Cerebellum (tissue), 5 donors: ENCODE results near the genes DBNDD2, WFDC10A, UBE2C, ZSWIM3 and PLTP.

DNA sequence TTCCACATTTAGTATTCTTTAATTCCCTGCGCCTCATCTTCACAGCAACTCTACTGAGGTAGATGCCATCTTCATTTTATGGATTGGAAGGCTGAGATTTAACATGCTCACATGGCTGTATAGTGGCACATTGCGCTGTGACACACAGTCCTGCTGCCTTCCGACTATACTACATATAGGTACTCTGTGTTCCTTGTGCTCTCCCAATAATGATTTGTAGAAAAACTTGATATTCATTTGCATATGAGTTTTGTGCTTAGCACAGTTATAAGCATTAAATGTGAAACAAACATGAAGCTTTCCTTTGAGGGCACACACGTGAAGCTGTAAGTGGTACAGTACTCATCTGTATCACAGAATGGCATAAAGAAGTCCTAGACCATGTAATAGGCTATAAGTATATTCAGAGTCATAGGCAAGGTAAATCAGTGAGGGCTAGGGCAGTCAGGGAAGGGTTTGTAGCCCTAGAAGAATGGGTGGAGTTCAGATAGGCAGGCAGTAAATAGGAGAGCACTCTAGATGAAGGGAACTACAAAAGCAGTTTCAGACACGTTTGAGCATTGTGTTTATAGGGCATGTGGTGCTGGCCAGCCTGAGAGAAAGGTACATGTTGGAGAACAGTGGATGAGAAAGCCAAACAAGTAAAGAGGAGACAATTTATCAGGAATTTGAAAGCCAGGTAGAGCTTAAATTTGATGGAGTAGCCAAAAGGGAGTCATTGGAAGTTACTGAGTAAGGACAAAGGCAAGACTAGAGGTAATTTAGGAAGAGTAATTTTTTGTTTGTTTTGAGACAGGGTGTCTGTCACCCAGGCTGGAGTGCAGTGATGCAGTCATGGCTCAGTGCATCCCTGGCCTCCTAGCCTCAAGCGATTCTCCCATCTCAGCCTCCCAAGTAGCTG, 9.4 kb downstream of the YWHAB start:
- PRO-cap, 3 experiments = no peak in any of the 3 experiments
- RAMPAGE, long total RNA = no peak

DNA sequence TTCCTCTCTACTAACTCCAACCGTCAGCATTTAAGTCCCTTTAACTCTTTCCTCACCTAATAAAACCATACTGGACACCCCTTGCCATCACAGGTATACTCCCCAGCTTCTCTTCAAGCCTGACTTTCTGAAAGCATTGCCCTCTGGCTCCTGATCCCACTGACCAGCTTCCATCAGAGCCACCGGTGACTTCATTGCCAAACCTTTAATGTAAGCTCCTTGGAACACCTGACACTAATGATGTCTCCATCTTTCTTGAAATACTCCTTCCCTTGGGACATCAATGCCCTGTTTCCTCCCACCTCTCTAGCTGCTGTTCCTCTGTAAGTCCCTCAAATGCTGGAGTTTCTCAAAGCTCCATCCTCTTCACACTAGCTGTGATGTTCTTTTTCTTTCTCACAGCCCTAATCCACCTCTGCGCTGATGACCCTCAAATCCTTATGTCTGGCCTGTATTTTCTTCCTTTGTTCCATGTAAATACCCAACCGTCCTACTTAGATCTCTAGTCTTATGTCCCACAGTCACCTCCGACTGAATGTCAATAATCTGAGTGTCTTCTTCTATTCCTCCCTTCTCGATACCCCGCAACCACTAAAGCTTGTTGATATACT, 7.0 kb downstream of the TOMM34 start:
- PRO-cap, 3 experiments = no peak in any of the 3 experiments
- RAMPAGE, long total RNA = no peak

- PRO-cap, 3 experiments = no peak in any of the 3 experiments
- RAMPAGE, long total RNA = no peak
These were observed 2.5 kb downstream of the STK4 start for GRCh38 chr20:44968894-44969229.

DNA sequence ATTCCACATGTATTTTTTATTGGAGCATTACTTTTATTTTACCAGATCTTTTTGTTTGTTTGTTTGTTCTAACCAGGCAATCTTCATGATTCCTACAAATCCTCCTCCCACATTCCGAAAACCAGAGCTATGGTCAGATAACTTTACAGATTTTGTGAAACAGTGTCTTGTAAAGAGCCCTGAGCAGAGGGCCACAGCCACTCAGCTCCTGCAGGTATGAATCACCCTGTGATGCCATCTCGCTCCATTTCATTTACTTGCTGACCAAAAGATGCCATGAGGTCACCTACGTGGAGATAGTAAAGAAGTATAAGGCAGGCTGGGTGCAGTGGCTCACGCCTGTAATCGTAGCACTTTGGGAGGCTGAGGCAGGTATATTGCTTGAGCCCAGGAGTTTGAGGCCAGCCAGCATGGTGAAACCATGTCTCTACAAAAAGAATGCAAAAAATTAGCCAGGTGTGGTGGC, 30.8 kb downstream of the STK4 start:
- PRO-cap, 3 experiments = no peak in any of the 3 experiments
- RAMPAGE, long total RNA = no peak

DNA sequence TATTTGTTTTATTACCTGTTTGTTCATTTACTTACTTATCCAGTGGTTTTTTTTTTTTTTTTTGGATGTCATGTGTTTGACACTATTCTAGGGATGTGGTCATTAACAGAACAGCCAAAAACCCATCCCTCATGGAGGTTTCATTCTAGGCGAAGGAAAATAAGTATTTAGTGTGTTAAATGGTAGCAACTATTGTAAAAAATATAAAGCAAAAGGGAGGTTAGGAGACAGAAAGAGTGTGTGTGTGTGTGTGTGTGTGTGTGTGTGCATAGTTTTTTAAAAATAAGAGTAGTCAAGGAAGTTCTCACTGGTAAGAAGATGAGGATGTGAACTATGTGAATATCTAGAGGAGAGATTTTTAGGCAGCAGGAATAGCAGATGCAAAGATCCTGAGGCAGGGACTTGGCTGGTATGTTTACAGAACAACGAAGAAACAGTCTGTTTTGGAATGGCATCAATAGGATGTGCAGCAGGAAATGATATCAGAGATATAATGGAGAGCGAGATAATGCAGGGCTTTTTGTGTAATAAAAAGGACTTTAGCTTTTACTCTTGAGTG, 59.9 kb downstream of the STK4 start:
- PRO-cap, 3 experiments = no peak in any of the 3 experiments
- RAMPAGE, long total RNA = no peak

- PRO-cap, 3 experiments = no peak in any of the 3 experiments
- RAMPAGE, long total RNA = no peak
These were observed 3.6 kb downstream of the SDC4 start for GRCh38 chr20:45344615-45345023.

DNA sequence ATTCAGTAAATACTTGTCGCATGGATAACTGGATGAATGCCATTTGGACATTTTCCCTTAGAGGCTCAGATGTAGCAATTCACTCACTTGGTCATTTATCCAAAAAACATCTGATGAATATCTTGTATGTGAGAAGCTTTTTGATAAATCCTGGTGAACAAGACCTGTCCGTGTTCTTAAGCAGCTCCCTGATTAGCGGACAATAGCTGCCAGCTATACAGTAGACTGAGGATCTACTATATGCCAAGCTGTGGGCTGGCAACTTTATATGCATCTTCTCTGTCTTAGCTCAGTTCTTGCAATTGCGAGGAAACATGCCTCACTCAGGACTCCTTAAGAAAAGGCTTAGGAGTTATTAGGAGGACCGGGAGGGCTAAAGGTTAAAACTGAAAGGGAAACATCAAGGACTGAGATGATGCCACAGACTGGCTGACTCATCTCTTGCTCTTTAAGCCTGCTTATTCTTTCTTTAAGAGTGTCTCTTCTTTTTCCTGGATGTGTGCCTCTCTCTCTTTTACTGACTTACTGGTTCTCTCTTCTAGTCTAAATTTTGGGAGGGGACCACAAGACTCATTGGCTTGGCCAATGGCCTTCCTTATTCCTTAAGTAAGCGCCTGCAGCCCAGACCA, 6.9 kb upstream of the SDC4 start:
- PRO-cap, 3 experiments = no peak in any of the 3 experiments
- RAMPAGE, long total RNA = no peak

DNA sequence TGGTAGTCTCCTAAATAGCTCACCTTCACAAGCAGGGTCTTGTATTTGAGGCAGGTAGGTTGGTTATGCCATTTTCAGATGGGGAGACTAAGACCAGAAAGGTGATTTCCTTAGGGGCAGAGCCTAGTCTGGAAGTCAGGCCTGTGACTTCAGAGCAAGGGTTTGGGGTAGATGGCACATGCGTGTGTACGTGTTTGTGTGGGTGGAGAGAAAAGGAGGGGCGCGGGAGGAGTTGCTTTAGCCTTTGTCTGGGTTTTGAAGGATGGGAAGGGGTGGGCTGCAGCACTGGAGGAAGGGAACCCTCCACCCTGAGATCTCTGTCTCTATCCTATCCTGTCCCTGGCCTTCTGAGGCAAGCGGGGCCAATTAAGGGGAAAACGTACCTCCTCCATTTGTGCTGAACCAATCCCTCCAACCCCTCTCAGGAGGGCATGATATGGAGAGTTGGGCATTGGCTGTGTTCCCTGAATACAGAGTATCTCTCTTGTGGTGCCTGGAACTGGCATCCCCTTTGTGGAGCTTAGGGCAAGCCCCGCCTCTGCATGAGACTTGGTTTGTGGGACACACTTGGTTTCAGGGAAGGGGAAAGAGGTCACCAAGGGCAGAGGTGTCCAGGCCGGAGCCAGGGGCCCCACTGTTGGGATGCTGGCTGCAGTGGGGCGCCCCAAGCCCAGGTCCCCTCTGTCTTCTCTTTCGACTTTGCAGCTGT, at the start of gene DBNDD2:
DBNDD2 (plus strand) TSS at position 564 of the 709 bp plus-strand sequence.
- PRO-cap, 3 experiments = peak in 2 of 3 experiments; most common plus-strand start position 275 of the sequence (in 1); most common minus-strand start position 164 of the sequence (in 1)
- RAMPAGE, long total RNA = no peak

DNA sequence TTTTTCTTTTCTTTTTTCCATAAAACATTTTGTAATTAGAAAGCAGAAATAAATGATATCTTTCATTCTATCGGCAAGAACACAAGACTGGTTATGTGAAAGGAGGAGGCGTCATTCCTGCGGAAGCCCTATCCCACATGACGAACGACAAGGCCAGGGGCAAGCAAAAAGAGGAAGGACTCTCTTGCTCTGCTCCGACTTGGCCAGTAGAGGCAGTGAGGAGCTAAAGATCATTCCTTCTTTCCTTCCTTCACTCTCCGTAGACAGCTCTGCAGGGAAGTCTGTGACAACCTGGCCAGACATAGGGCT, at the start of gene WFDC10A:
WFDC10A (plus strand) TSS at position 253 of the 309 bp plus-strand sequence.
- PRO-cap, 3 experiments = no peak in any of the 3 experiments
- RAMPAGE, long total RNA = no peak

- PRO-cap, 3 experiments = peak in 1 of 3 experiments; most common minus-strand start chr20:45812308 (in 1)
- RAMPAGE, long total RNA = no peak
These were observed at the start of gene UBE2C for GRCh38 chr20:45812039-45812798. Gene UBE2C, plus strand, starts transcription at chr20:45812644.

DNA sequence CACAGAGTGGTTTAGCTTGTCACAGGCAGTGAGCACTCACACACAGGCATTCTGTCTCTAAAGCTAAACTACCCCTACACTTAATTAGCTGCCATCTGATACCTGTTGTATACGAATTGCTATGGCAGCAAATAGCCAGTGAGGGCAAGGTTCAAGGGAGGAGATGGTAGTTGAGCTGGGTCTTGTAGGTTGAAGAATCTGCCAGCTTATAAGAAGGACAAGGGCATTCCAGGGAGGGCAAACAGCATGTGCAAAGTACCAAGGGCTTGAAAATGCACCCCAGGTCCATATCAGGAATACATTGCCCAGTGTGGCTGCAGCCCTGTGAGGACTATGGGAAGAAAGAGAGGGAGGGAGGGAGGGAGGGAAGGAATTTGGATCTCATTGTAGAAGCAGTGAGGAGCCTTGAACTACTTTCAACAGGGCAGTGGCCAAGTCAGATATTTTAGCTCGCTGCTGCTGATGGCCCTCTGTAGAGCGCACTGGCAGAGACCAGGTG, 5.0 kb downstream of the TNNC2 start:
- PRO-cap, 3 experiments = no peak in any of the 3 experiments
- RAMPAGE, long total RNA = no peak

- PRO-cap, 3 experiments = no peak in any of the 3 experiments
- RAMPAGE, long total RNA = no peak
These were observed 9.5 kb downstream of the SNX21 start for GRCh38 chr20:45842977-45843576.

- PRO-cap, 3 experiments = peak in 3 of 3 experiments; most common plus-strand start chr20:45857617 (in 2); most common minus-strand start chr20:45857359 (in 2)
- RAMPAGE, long total RNA = no peak
These were observed at the start of gene ZSWIM3 for GRCh38 chr20:45857241-45858233. Gene ZSWIM3, plus strand, starts transcription at chr20:45857614.

- PRO-cap, 3 experiments = no peak in any of the 3 experiments
- RAMPAGE, long total RNA = no peak
These were observed 2.9 kb downstream of the CTSA start for GRCh38 chr20:45893850-45894616.

- PRO-cap, 3 experiments = no peak in any of the 3 experiments
- RAMPAGE, long total RNA = no peak
These were observed 6.5 kb downstream of the CTSA start for GRCh38 chr20:45897519-45898170.

DNA sequence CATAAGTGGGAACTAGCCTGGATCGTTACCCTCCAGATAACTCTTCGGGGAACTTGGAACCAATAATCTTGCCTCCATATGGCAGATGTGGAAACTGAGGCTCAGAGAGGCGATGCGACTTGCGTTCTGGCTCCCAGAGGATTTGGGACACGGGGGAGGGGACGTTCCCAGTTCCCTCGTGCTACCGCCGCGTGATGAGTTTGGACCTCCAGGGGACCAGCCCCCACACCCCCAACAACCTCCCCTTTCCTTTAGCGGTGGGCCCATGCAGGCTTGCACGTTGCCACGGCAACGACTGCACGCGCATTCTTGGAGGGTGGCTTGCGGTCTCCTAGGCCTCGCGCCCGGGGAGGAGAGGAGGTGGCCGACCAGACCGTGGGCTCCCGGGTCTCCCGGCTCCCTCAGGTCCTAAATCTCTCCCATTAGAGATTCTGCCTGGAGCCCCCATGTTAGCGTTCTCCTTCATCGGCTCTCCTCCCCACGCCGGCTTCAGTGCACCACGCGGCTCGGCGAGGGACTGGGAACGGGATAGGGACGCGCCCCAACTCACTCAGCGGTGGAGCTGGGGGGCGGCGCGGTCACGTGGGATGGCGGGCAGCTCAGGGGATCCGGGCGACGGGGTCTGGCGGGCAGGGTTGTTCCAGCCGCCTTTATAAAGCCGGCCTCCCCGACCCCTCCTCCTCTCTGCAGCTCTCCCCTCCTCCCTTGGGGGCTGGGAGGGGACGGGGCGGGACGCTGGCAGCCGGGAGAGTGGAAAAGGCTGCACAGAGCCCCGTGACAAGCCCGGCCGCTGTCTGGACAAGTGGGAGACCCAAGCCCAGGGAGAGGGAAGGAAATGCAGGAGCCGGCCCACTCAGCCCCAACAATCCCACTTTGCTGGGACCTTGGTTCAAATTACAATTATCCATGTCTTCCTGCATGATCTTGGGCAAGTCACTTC, at the start of gene PLTP:
PLTP (minus strand) TSS at position 627 of the 940 bp plus-strand sequence.
- PRO-cap, 3 experiments = peak in 3 of 3 experiments; most common plus-strand start position 780 of the sequence (in 1); most common minus-strand start position 627 of the sequence (in 3)
- RAMPAGE, long total RNA = no peak

DNA sequence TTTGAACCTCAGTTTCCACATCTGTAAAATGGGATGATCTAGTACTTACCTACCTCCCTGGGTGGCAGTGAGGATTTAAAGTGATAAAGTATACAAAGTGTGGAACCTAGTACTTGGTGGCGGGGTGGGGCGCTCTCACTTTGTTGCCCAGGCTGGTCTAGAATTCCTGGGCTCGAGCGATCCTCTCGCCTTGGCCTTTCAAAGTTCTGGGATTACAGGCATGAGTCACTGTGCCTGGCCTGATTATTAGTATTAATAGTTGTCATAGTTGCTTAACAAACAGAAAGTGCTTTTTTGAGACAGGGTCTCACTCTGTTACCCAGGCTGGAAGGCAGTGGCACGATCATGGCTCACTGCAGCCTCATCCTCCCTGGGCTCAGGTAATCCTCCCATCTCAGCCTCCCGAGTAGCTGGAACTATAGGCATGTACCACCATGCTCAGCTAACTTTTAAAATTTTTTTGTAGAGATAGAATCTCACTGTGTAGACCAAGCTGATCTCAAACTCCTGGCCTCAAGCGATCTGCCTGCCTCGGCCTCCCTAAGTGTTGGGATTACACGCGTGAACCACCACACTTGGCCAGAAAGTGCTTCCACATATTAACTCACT, 7.1 kb upstream of the PLTP start:
- PRO-cap, 3 experiments = no peak in any of the 3 experiments
- RAMPAGE, long total RNA = no peak

DNA sequence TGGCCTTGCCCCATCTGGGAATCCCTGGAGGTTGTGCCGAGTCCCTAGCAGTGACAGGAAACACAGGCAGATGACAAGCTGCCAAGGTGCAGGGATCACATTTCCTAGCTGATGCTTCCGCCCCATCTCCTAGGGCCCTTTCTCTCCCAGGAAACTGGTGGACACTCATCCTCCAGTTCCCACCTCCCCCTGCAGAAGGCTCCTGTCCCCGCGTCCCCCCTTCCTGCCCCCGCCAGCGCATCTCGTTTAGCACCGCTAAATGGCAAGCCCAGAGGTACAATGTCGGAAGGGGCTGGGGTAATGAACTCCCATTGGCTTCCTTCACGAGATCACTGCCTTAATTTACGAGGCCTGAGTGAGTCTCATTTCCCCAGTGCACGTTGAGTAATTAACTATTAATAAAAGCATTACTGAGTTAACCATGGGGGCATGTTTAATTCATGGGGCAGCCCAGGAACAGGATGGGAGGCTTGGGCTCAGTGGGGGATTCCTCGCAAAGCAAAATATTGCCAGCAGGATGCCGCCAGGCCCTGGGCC, 20.6 kb downstream of the SLC35C2 start:
- PRO-cap, 3 experiments = no peak in any of the 3 experiments
- RAMPAGE, long total RNA = no peak

GRCh38 chr20:46362299-46362865, 1.8 kb downstream of the SLC35C2 start:
- PRO-cap, 3 experiments = no peak in any of the 3 experiments
- RAMPAGE, long total RNA = no peak

DNA sequence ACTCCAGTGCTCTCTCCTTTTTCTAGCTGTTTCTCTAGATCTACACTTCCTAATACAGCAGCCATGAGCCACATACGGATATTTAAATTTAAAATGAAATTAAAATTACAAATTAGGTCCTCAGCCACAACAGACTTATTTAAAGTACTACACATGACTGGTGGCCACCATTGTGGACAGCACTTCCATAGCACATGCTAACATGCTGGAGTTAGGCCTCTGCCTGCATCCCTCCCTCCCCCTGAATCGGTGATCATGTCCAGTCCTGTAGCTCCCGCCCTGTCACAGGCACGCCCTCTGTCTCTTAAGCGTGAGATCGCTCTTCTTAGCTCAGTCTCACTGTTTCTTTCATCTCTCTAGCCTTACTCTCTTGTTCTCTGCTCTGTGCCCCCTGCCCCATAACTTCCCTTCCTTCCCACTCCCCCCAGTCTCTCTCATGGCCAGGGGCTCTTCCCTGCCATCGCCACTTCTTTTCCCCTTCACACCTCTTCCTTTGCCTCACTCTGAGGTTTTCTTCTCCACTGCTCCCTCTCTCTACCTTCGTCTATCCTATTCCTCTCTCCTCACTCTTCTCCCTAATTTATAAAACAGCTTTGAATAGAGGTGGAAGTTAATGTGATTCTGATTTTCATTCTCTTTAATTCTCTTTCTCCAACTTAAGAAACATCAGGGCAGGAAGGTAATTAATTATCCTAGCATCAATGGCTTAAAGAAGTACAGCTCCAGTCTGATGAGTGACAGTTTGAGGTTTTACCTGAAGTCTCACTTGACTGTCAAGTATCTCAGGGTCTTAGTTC, 13.4 kb upstream of the SLC35C2 start:
- PRO-cap, 3 experiments = no peak in any of the 3 experiments
- RAMPAGE, long total RNA = no peak